K562 (cell line): ENCODE measurements around the gene PNLIPRP1.

DNA sequence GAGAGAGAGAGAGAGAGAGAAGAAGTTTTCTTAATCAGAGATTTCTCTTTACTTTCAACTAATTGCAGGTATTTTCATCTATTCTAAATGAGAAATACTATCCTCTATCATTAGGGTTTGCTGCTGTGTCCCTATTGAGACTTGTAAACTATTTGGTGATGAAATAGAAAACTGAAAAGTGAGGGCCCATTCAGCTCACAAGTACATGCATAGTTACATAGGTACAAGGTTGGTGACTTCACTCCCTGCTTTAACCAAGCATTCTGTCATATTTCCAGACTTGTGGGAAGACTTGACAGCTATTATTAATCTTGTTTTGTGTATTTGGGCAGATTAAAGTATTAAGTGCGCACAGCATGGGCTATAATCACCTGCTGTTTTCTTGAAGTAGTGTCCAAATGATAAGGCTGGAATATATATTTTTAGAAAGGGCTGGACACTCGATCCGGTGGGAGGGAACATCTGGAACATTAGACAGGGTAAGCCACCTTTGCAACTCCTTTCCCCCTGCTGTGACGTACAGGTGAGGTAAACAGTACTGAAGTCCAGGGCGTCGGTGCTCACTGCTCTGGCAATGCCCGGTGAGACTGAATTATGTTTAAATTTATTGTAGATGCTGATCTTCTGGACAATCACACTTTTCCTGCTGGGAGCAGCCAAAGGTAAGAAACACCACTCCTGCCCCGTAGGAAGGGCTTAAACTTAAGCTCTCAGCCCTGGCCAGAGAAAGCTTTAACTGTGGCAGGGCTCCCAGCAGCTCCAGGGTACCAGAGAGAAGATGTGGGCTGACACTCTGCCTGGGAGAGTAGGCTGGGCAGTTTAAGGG, at the start of gene PNLIPRP1:
Gene PNLIPRP1 (plus strand): TSS at position 443 of the 826 bp plus-strand sequence.
- RAMPAGE, long total RNA: no peak
- RRBS: no CpG with 5 or more reads among the region's 8 CpGs
PRO-cap:
- standard: no peak
- CoPRO, capped RNA only, 2 experiments: no peak in any of the 2 experiments
- CoPRO, capped and uncapped RNA, 2 experiments: no peak in any of the 2 experiments
- CoPRO, uncapped RNA only, 2 experiments: no peak in any of the 2 experiments
CAGE:
- cytosol, long polyA plus RNA: no peak
- long polyA plus RNA: no peak
- nucleolus, long total RNA: no peak
- nucleus, long polyA plus RNA: no peak

- RAMPAGE, long total RNA: no peak
- RRBS: 5% methylated on average over 3 of the region's 10 CpGs
PRO-cap:
- standard: no peak
- CoPRO, capped RNA only, 2 experiments: no peak in any of the 2 experiments
- CoPRO, capped and uncapped RNA, 2 experiments: no peak in any of the 2 experiments
- CoPRO, uncapped RNA only, 2 experiments: no peak in any of the 2 experiments
CAGE:
- cytosol, long polyA plus RNA: no peak
- long polyA plus RNA: no peak
- nucleolus, long total RNA: no peak
- nucleus, long polyA plus RNA: no peak
Observed at GRCh38 chr10:116692145-116692765, 22.5 kb upstream of the C10orf82 start.

DNA sequence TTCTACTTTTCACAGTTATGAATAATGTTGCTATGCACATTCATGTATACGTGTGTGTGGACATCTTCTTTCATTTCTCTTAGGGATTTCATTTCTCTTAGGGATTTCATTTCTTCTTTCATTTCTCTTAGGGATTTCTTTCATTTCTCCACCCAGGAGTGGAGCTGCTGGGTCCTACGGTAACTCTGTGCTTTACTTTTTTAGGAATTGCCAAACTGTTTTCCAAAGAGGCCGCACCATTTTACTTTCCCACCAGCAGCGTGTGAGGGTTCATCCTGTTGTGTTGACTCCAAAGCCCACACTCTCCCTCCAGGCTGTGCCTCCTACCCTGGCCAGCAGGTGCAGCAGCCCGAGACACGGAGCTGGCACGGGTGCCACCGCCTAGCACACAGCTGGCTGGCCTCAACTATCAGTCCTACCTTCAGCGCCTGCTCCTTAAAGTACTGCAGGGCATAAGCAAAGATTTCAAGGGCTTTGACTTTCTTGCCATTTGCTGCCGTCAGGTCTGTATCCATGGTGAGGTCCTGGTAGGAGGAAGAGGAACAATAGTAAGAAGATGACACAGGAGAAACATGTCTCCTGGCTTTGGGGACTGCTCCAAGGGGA, 28.6 kb upstream of the C10orf82 start:
- RAMPAGE, long total RNA: no peak
- RRBS: no CpG with 5 or more reads among the region's 10 CpGs
PRO-cap:
- standard: no peak
- CoPRO, capped RNA only, 2 experiments: no peak in any of the 2 experiments
- CoPRO, capped and uncapped RNA, 2 experiments: no peak in any of the 2 experiments
- CoPRO, uncapped RNA only, 2 experiments: no peak in any of the 2 experiments
CAGE:
- cytosol, long polyA plus RNA: no peak
- long polyA plus RNA: no peak
- nucleolus, long total RNA: no peak
- nucleus, long polyA plus RNA: no peak

GRCh38 chr10:116741779-116742387, 483 bp downstream of the HSPA12A start:
- RAMPAGE, long total RNA: no peak
- RRBS: 90% methylated on average over 2 of the region's 66 CpGs
PRO-cap:
- standard: no peak
- CoPRO, capped RNA only, 2 experiments: no peak in any of the 2 experiments
- CoPRO, capped and uncapped RNA, 2 experiments: no peak in any of the 2 experiments
- CoPRO, uncapped RNA only, 2 experiments: no peak in any of the 2 experiments
CAGE:
- cytosol, long polyA plus RNA: no peak
- long polyA plus RNA: no peak
- nucleolus, long total RNA: no peak
- nucleus, long polyA plus RNA: no peak

- RAMPAGE, long total RNA: no peak
- RRBS: no CpG with 5 or more reads among the region's 8 CpGs
PRO-cap:
- standard: no peak
- CoPRO, capped RNA only, 2 experiments: no peak in any of the 2 experiments
- CoPRO, capped and uncapped RNA, 2 experiments: no peak in any of the 2 experiments
- CoPRO, uncapped RNA only, 2 experiments: no peak in any of the 2 experiments
CAGE:
- cytosol, long polyA plus RNA: no peak
- long polyA plus RNA: no peak
- nucleolus, long total RNA: no peak
- nucleus, long polyA plus RNA: no peak
Observed at GRCh38 chr10:117003159-117003825, 1.7 kb downstream of the SHTN1 start.

- RAMPAGE, long total RNA: no peak
- RRBS: no CpG with 5 or more reads among the region's 6 CpGs
PRO-cap:
- standard: unidirectional peak, plus-strand start at chr10:117138831
- CoPRO, capped RNA only, 2 experiments: no peak in any of the 2 experiments
- CoPRO, capped and uncapped RNA, 2 experiments: no peak in any of the 2 experiments
- CoPRO, uncapped RNA only, 2 experiments: no peak in any of the 2 experiments
CAGE:
- cytosol, long polyA plus RNA: no peak
- long polyA plus RNA: no peak
- nucleolus, long total RNA: no peak
- nucleus, long polyA plus RNA: no peak
Observed at GRCh38 chr10:117138744-117138946, 575 bp upstream of the VAX1 start.

GRCh38 chr10:117533403-117533867, 9.1 kb upstream of the EMX2 start:
- RAMPAGE, long total RNA: no peak
- RRBS: no CpG with 5 or more reads among the region's 15 CpGs
PRO-cap:
- standard: no peak
- CoPRO, capped RNA only, 2 experiments: no peak in any of the 2 experiments
- CoPRO, capped and uncapped RNA, 2 experiments: no peak in any of the 2 experiments
- CoPRO, uncapped RNA only, 2 experiments: no peak in any of the 2 experiments
CAGE:
- cytosol, long polyA plus RNA: no peak
- long polyA plus RNA: no peak
- nucleolus, long total RNA: no peak
- nucleus, long polyA plus RNA: no peak

DNA sequence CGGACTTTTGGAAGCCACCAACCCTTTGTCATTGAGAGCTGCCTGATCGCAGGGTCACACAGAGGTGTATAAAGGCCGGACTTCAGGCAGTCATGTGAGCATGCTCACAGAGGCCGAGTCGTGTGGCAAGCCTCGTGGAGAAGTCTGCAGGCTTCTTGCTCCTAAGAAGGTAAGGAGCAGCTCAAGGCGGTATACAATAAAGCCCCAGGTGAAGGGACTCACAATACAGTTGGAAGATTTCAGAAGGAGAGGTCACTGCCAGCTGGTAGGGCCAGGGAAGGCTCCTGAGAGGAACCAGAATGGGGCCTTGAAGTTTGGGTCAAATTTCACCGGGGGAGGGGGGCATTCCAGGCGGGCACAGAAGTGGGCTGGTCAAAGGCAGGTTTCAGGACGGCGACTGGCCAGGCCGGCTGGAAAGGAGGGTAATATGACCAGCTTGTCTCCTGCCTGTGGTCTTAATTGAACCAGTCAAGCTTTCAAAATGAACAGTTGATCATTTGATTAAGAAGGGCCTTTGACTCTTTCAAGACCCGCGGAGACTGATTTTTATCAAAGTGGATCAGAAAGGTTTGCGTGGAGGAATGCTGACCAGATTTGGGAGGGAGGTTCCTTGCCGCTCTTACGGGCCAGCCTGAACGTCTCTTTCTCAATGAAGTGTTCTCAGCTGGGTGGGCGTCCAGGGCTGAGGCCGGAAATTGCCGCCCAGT, 178.6 kb downstream of the EMX2 start:
- RAMPAGE, long total RNA: no peak
- RRBS: 1% methylated on average over 5 of the region's 21 CpGs
PRO-cap:
- standard: no peak
- CoPRO, capped RNA only, 2 experiments: no peak in any of the 2 experiments
- CoPRO, capped and uncapped RNA, 2 experiments: no peak in any of the 2 experiments
- CoPRO, uncapped RNA only, 2 experiments: no peak in any of the 2 experiments
CAGE:
- cytosol, long polyA plus RNA: no peak
- long polyA plus RNA: no peak
- nucleolus, long total RNA: no peak
- nucleus, long polyA plus RNA: no peak

- RAMPAGE, long total RNA: no peak
- RRBS: no CpG with 5 or more reads among the region's 10 CpGs
PRO-cap:
- standard: no peak
- CoPRO, capped RNA only, 2 experiments: no peak in any of the 2 experiments
- CoPRO, capped and uncapped RNA, 2 experiments: no peak in any of the 2 experiments
- CoPRO, uncapped RNA only, 2 experiments: no peak in any of the 2 experiments
CAGE:
- cytosol, long polyA plus RNA: no peak
- long polyA plus RNA: no peak
- nucleolus, long total RNA: no peak
- nucleus, long polyA plus RNA: no peak
Observed at GRCh38 chr10:117838801-117839046, 208.0 kb downstream of the RAB11FIP2 start.

GRCh38 chr10:118021808-118022935, 24.6 kb downstream of the RAB11FIP2 start:
- RAMPAGE, long total RNA: no peak
- RRBS: no CpG with 5 or more reads among the region's 10 CpGs
PRO-cap:
- standard: no peak
- CoPRO, capped RNA only, 2 experiments: no peak in any of the 2 experiments
- CoPRO, capped and uncapped RNA, 2 experiments: no peak in any of the 2 experiments
- CoPRO, uncapped RNA only, 2 experiments: no peak in any of the 2 experiments
CAGE:
- cytosol, long polyA plus RNA: no peak
- long polyA plus RNA: no peak
- nucleolus, long total RNA: no peak
- nucleus, long polyA plus RNA: no peak

DNA sequence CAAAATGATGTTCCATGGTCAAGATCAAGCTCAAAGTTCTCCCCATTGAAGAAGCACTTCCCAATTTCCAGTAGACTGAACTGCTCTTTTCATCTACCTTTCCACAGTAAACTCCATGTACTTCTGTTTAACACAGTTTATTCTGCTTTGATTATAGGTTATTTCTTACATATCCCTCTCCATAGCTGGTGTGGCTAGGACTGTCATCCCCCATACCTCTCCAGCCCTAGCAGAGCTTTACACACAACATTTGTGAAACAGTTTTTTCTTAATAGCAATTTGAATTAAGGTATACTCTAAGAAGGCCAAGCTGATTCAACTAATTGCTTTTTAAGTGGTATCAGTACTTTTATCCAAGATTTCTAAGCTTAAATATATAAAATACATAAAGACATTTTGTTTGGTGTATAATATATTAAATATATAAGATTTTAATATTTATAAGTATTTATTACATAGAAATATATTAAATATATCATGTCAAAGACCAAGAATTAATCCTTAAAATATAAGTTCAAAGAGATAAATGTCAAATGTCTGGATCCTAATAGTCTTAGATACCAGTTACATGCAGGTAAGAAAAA, 18.8 kb downstream of the RAB11FIP2 start:
- RAMPAGE, long total RNA: no peak
PRO-cap:
- standard: no peak
- CoPRO, capped RNA only, 2 experiments: no peak in any of the 2 experiments
- CoPRO, capped and uncapped RNA, 2 experiments: no peak in any of the 2 experiments
- CoPRO, uncapped RNA only, 2 experiments: no peak in any of the 2 experiments
CAGE:
- cytosol, long polyA plus RNA: no peak
- long polyA plus RNA: no peak
- nucleolus, long total RNA: no peak
- nucleus, long polyA plus RNA: no peak

GRCh38 chr10:118269494-118269976, 72.6 kb downstream of the FAM204A start:
- RAMPAGE, long total RNA: no peak
- RRBS: no CpG with 5 or more reads among the region's 8 CpGs
PRO-cap:
- standard: no peak
- CoPRO, capped RNA only, 2 experiments: no peak in any of the 2 experiments
- CoPRO, capped and uncapped RNA, 2 experiments: no peak in any of the 2 experiments
- CoPRO, uncapped RNA only, 2 experiments: no peak in any of the 2 experiments
CAGE:
- cytosol, long polyA plus RNA: no peak
- long polyA plus RNA: no peak
- nucleolus, long total RNA: no peak
- nucleus, long polyA plus RNA: no peak

DNA sequence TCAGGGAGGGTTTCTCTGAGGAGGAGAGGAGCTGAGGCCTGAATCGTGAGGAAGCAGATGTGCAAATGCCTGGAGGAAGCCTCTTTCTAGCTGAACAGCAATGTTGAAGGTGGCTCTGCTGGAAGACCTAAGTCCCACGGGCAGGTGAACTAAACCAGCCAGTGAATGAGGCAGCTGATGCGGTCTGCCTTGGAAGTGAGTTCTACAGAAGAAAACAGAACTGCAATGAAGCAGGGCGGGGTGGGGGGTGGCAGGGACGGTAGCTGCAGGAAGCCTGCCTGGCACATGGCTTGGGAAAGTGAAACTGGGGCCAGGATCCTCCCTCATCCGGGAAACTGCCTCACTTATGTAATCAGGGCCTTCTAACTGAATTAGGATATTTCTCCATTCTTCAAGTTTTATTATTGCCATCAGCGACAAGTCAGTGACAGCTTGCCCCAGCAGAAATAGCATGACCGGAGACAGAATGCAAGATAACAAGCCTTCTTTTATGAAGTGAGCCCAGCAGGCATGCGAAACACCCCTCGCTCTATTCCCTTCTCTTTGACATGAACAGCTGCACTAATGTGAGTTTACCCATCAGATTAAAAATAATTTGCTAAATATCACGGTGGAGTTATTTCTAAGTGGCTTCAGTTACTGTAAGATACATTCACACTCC, 77.4 kb upstream of the CACUL1 start:
- RAMPAGE, long total RNA: no peak
- RRBS: no CpG with 5 or more reads among the region's 11 CpGs
PRO-cap:
- standard: no peak
- CoPRO, capped RNA only, 2 experiments: no peak in any of the 2 experiments
- CoPRO, capped and uncapped RNA, 2 experiments: no peak in any of the 2 experiments
- CoPRO, uncapped RNA only, 2 experiments: no peak in any of the 2 experiments
CAGE:
- cytosol, long polyA plus RNA: no peak
- long polyA plus RNA: no peak
- nucleolus, long total RNA: no peak
- nucleus, long polyA plus RNA: no peak

GRCh38 chr10:119059591-119060298, 20.9 kb downstream of the EIF3A start:
- RAMPAGE, long total RNA: no peak
- RRBS: no CpG with 5 or more reads among the region's 6 CpGs
PRO-cap:
- standard: no peak
- CoPRO, capped RNA only, 2 experiments: no peak in any of the 2 experiments
- CoPRO, capped and uncapped RNA, 2 experiments: no peak in any of the 2 experiments
- CoPRO, uncapped RNA only, 2 experiments: peak in 2 of 2 experiments; most common minus-strand start chr10:119059748 (in 1)
CAGE:
- cytosol, long polyA plus RNA: no peak
- long polyA plus RNA: no peak
- nucleolus, long total RNA: no peak
- nucleus, long polyA plus RNA: no peak

- RAMPAGE, long total RNA: no peak
- RRBS: no CpG with 5 or more reads among the region's 4 CpGs
PRO-cap:
- standard: no peak
- CoPRO, capped RNA only, 2 experiments: no peak in any of the 2 experiments
- CoPRO, capped and uncapped RNA, 2 experiments: no peak in any of the 2 experiments
- CoPRO, uncapped RNA only, 2 experiments: peak in 1 of 2 experiments; most common minus-strand start chr10:119066780 (in 1)
CAGE:
- cytosol, long polyA plus RNA: no peak
- long polyA plus RNA: no peak
- nucleolus, long total RNA: no peak
- nucleus, long polyA plus RNA: no peak
Observed at GRCh38 chr10:119066534-119066941, 14.1 kb downstream of the EIF3A start.

GRCh38 chr10:119090836-119091413, 10.3 kb upstream of the EIF3A start:
- RAMPAGE, long total RNA: no peak
- RRBS: no CpG with 5 or more reads among the region's 5 CpGs
PRO-cap:
- standard: no peak
- CoPRO, capped RNA only, 2 experiments: peak in 1 of 2 experiments; most common plus-strand start chr10:119091268 (in 1); most common minus-strand start chr10:119091010 (in 1)
- CoPRO, capped and uncapped RNA, 2 experiments: peak in 1 of 2 experiments; most common plus-strand start chr10:119091265 (in 1); most common minus-strand start chr10:119091066 (in 1)
- CoPRO, uncapped RNA only, 2 experiments: no peak in any of the 2 experiments
CAGE:
- cytosol, long polyA plus RNA: no peak
- long polyA plus RNA: no peak
- nucleolus, long total RNA: no peak
- nucleus, long polyA plus RNA: no peak

DNA sequence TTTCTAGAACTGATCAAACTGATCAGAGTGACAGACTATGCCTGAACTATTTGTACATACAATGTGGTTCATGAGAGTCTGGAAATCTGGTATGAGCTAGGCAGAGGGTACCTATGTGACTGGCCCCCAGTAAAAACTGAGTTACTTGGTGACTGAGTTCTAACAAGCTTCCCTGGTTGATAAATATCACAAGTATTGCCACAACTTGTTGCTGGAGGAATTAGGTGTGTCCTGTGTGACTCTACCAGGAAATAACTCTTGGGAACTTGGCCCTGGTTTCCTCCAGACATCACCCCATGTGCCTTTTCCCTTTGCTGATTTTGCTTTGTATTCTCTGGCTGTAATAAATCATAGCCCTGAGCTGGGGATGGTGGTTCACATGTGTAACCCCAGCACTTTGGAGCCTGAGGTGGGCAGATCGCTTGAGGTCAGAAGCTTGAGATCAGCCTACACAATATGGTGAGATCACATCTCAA, 3.2 kb upstream of the DENND10 start:
- RAMPAGE, long total RNA: no peak
- RRBS: no CpG with 5 or more reads among the region's 1 CpG
PRO-cap:
- standard: no peak
- CoPRO, capped RNA only, 2 experiments: no peak in any of the 2 experiments
- CoPRO, capped and uncapped RNA, 2 experiments: no peak in any of the 2 experiments
- CoPRO, uncapped RNA only, 2 experiments: no peak in any of the 2 experiments
CAGE:
- cytosol, long polyA plus RNA: no peak
- long polyA plus RNA: no peak
- nucleolus, long total RNA: no peak
- nucleus, long polyA plus RNA: no peak

- RAMPAGE, long total RNA: no peak
- RRBS: no CpG with 5 or more reads among the region's 6 CpGs
PRO-cap:
- standard: no peak
- CoPRO, capped RNA only, 2 experiments: no peak in any of the 2 experiments
- CoPRO, capped and uncapped RNA, 2 experiments: no peak in any of the 2 experiments
- CoPRO, uncapped RNA only, 2 experiments: no peak in any of the 2 experiments
CAGE:
- cytosol, long polyA plus RNA: no peak
- long polyA plus RNA: no peak
- nucleolus, long total RNA: no peak
- nucleus, long polyA plus RNA: no peak
Observed at GRCh38 chr10:119164684-119165023, 860 bp downstream of the SFXN4 start.

DNA sequence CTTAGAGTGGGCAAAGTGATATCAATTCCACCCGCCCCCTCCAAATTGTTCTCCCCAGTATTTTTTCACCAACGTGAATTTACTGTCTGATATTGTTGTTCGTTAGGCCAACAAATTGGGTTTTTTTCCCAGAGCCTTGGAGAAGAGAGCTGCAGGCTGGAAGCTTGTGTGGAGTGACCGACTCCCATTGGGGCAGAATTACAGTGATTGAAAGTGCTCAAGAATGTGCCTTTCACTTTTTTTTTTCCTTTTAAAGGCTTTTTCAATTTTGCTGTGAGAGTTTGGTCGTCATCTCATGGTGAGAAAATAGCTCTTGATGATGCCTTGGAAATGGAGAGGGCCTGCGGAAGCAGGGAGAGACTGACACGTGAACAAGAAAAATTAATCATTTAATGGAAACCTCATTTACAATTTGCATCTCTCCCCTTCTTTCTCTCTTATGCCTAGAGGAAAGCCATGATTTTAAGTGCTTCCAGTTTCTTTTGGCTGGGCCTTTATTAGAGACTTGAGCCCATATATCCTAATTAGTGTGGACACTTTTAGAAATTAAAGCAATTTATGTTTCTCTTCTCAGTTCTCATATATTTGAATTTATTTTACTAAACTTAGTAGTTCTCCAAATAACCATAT, 2.7 kb downstream of the GRK5 start:
- RAMPAGE, long total RNA: no peak
- RRBS: no CpG with 5 or more reads among the region's 7 CpGs
PRO-cap:
- standard: no peak
- CoPRO, capped RNA only, 2 experiments: no peak in any of the 2 experiments
- CoPRO, capped and uncapped RNA, 2 experiments: no peak in any of the 2 experiments
- CoPRO, uncapped RNA only, 2 experiments: no peak in any of the 2 experiments
CAGE:
- cytosol, long polyA plus RNA: no peak
- long polyA plus RNA: no peak
- nucleolus, long total RNA: no peak
- nucleus, long polyA plus RNA: no peak